Sigmoid colon (tissue), 4 donors: ENCODE measurements around the gene NXPE1.

GRCh38 chr11:114157539-114158195, 98.2 kb downstream of the ZBTB16 start:
- PRO-cap = no peak
- RAMPAGE, long total RNA, 4 experiments = no peak in any of the 4 experiments

DNA sequence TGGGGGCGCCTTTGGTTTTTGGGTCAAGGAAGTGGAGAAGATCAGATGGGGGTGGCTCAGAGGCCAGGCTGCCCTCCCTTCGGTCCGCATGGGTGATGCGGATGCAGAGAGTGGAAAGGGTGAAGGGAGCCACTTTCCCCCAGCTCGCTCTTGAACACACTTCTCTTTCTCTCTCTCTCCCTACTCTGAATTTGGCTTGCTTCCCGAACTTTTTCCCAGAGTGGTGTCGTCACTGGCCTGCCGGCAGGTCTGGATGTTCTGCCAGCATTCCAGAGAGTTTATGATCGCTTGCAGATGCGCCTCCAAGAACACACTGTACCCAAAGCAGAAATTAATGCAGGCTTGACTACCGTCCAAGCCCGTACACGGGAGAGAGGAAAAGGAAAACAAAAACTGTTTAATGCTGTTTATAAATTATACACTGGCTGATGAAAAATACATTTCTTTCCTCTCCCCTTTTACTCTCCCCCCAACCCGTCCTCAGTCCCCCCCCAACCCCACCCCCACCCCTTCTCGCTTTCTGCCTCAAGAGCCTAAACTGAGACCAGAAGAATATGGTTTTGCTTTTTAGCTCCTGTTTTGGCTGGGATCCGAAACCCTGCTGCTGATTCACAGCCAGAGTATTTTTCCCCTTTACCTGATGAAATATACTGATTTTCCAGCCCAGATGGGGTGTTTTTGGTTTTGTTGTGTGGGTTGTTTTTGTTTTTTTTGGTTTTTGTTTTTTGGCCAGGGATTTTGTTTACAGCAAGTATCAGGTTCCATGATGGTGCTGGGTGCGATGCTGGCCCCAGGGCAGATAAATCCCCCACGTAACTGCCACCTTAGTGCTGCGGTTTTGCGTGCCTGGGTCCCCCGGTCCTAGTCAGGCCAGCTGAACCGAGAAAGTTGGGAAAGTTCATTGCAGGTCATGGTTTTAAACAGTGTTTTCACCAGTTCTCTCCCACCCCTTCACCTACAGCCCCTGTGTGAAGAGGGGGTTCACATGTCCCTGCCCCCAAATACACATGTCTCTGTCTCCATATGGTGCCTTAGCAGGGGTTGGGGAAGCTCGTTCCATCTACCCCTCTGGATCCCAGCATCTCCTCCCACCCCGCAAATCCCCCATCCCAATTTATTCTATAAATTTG, 103.6 kb downstream of the ZBTB16 start:
- PRO-cap = unidirectional peak, minus-strand start at position 152 of the sequence
- RAMPAGE, long total RNA, 4 experiments = start-site peak on the minus strand in 2 of 4 experiments, centred at positions 123 to 177 of the sequence, 15 to 24 reads per replicate

DNA sequence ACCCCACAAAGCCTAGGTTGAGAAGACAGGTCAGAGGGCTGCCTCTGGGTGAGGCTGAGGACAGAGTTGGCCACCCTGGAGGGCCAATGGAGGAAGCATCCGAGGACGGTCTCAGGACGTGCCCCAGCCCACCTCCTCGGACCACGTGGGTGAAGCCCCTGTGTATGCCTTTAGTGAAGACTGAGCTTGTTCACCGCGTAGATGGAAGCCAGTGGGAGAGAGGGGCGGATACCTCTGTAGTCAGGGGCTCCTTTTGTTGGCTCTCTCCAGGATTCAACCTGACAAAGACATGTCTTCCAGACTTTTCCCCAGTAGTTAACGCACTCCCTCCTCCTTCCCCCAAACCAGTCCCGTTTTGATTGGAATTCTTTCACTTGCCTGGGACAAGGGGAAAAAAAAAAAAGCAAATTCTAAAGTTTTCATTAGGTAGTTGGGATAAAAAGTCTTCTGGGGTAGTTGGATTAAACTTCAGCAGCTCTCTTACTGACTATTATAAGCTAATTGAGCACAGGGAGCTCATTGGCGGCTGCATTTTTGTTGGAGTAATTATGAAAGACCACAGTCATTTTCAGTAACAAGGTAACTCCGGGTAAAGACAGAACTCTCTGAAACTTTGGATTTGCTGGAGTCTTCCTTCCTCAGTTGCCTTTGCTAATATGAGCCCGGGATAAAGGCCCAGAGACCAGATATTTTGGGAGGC, 110.9 kb downstream of the ZBTB16 start:
- PRO-cap = no peak
- RAMPAGE, long total RNA, 4 experiments = no peak in any of the 4 experiments

- PRO-cap = no peak
- RAMPAGE, long total RNA, 4 experiments = no peak in any of the 4 experiments
These were observed 113.1 kb upstream of the NNMT start for GRCh38 chr11:114182942-114183691.

GRCh38 chr11:114201725-114202490, 94.3 kb upstream of the NNMT start:
- PRO-cap = no peak
- RAMPAGE, long total RNA, 4 experiments = no peak in any of the 4 experiments

GRCh38 chr11:114209757-114210628, 86.2 kb upstream of the NNMT start:
- PRO-cap = no peak
- RAMPAGE, long total RNA, 4 experiments = no peak in any of the 4 experiments

GRCh38 chr11:114254846-114255388, 41.3 kb upstream of the NNMT start:
- PRO-cap = no peak
- RAMPAGE, long total RNA, 4 experiments = no peak in any of the 4 experiments

GRCh38 chr11:114257435-114258647, 38.4 kb upstream of the NNMT start:
- PRO-cap = no peak
- RAMPAGE, long total RNA, 4 experiments = no peak in any of the 4 experiments

GRCh38 chr11:114262613-114263219, 33.5 kb upstream of the NNMT start:
- PRO-cap = no peak
- RAMPAGE, long total RNA, 4 experiments = no peak in any of the 4 experiments

GRCh38 chr11:114278102-114278417, 18.1 kb upstream of the NNMT start:
- PRO-cap = no peak
- RAMPAGE, long total RNA, 4 experiments = no peak in any of the 4 experiments

- PRO-cap = no peak
- RAMPAGE, long total RNA, 4 experiments = no peak in any of the 4 experiments
These were observed 44.3 kb downstream of the NNMT start for GRCh38 chr11:114340258-114341211.

GRCh38 chr11:114559122-114559960, at the start of gene NXPE1:
Gene NXPE1, minus strand, starts transcription at chr11:114559881.
- PRO-cap = no peak
- RAMPAGE, long total RNA, 4 experiments = no peak in any of the 4 experiments

GRCh38 chr11:115185383-115186048, 318.7 kb downstream of the CADM1 start:
- PRO-cap = no peak
- RAMPAGE, long total RNA, 4 experiments = no peak in any of the 4 experiments

DNA sequence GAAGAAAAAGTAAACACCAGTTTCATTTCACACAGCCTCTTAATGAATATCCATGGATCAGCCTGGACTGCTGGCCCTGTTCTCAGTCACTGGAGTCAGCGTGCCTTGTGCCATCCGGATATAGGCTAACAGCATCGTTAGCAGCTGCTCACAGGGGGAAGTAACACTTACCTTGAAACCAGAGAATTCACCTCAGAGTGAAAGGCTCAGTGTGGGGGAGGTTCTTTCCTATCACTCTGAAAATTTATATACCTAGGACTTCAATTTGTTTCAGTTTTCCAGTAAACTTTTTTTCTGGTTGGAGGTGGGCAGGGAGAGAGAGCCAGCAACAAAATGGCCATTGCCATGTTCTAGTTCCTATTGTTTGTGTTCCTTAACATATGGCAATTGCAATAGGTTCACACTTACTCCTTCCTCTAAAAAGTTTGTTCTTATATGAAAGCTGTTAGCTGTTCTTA, 247.8 kb downstream of the CADM1 start:
- PRO-cap = no peak
- RAMPAGE, long total RNA, 4 experiments = no peak in any of the 4 experiments

- PRO-cap = no peak
- RAMPAGE, long total RNA, 4 experiments = no peak in any of the 4 experiments
These were observed 32.9 kb downstream of the CADM1 start for GRCh38 chr11:115471363-115471732.

DNA sequence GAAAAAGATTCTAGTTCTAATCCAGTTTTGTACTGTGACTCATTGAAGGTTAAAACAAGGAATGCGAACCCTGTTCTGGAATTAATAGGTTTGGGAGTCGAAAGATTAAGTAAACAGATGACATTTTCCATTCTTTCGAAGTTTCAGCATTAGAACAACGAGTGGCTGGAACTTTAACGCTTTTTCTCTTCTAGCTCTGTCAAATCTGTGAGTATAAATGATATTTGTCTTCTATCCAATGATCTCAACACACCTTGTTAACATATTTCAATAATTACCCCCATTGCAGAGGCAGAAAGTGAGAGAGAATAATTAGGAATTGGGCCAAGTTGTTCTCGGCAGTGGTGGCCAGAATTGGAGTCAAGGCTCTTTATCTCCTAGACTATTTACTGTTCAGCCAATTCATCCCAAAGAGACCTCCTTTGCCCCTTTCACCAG, 19.3 kb upstream of the CADM1 start:
- PRO-cap = no peak
- RAMPAGE, long total RNA, 4 experiments = no peak in any of the 4 experiments

GRCh38 chr11:115660165-115660755, 156.0 kb upstream of the CADM1 start:
- PRO-cap = no peak
- RAMPAGE, long total RNA, 4 experiments = no peak in any of the 4 experiments

- PRO-cap = no peak
- RAMPAGE, long total RNA, 4 experiments = no peak in any of the 4 experiments
These were observed 515.7 kb downstream of the BUD13 start for GRCh38 chr11:116257085-116257479.

- PRO-cap = no peak
- RAMPAGE, long total RNA, 4 experiments = no peak in any of the 4 experiments
These were observed 716 bp upstream of the ZPR1 start for GRCh38 chr11:116788557-116788920.

DNA sequence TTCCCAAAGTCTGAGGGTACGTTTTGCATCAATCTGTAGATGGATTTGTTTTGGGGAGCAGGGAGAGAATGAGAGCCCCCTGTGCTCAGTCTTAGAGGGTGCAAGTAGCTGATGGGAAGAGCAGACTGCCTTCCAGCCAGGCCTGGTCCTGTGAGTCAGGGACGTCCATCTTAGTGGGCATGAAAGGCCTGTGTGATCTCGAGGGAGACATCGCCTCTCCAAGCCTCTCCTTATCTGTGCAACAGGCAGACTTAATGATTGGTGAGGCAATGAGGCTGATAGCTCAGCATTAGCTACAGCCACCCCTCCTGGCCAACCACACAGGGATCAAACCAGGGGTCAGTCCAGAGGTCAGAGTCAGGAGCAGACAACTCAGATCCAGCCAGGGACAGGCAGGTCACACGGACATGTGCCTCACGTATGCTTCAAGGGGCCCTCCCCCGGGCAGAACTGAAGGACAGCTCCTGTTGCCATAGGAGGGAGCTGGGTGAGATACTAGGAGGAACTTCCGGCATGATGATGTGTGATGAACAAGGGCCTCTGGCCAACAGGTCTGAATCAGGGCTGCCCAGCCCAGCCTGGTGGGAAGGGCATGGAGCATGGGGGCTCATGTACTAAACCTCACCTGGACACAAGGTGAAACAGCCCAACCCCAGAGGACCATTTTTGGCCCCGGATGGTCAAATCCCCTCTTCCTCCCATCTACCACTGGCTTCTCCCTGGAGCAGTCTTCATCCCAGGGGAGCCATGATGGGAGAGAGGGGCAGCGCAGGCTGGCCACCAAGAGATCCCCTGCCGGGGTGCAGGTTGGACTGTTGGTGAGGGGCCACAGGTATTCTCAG, 2.8 kb upstream of the APOC3 start:
- PRO-cap = no peak
- RAMPAGE, long total RNA, 4 experiments = no peak in any of the 4 experiments